Mesangial cell (primary cell): Measurements from ENCODE around the genes ANKDD1A, IGDCC4 and RPL4.

- RAMPAGE, long total RNA = no peak
These were observed 773 bp upstream of the PPIB start for GRCh38 chr15:64163638-64163951.

- RAMPAGE, long total RNA = no peak
These were observed 639 bp downstream of the CSNK1G1 start for GRCh38 chr15:64355137-64355931.

GRCh38 chr15:64674652-64675321, 100.6 kb downstream of the RBPMS2 start:
- RAMPAGE, long total RNA = no peak

DNA sequence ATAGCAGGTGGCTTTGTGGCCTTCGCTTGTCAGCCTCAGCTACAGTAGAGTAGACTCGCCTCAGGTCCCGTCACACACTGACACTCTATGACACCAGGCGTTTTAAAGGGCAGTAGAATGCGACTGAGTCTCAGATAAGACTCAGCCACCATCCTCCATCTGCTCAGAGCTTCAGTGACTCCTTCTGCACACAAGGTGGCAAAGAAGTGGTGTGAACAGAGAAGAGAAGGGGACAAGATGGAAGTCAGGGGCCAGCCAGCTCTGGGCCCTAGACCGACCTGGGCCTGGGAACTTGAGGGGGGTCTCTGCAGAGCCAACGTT, 12.8 kb downstream of the RBPMS2 start:
- RAMPAGE, long total RNA = no peak

- RAMPAGE, long total RNA = no peak
These were observed 5.5 kb upstream of the PLEKHO2 start for GRCh38 chr15:64836187-64836741.

DNA sequence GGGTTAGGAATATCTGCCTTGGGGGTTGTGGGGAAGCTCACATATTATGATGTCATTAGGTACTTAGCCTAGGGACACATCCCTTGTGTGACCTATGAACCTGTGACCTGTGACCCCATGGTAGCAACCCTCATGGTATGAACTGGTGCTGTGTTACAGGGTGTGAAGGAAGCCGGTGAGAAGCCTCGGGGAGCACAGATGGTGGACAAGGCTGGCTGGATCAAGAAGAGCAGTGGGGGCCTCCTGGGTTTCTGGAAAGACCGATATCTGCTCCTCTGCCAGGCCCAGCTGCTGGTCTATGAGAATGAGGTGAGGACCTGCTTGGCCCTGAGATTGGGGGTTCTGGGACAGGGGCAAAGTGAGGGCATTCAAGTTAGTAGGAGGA, 6.7 kb downstream of the PLEKHO2 start:
- RAMPAGE, long total RNA = no peak

DNA sequence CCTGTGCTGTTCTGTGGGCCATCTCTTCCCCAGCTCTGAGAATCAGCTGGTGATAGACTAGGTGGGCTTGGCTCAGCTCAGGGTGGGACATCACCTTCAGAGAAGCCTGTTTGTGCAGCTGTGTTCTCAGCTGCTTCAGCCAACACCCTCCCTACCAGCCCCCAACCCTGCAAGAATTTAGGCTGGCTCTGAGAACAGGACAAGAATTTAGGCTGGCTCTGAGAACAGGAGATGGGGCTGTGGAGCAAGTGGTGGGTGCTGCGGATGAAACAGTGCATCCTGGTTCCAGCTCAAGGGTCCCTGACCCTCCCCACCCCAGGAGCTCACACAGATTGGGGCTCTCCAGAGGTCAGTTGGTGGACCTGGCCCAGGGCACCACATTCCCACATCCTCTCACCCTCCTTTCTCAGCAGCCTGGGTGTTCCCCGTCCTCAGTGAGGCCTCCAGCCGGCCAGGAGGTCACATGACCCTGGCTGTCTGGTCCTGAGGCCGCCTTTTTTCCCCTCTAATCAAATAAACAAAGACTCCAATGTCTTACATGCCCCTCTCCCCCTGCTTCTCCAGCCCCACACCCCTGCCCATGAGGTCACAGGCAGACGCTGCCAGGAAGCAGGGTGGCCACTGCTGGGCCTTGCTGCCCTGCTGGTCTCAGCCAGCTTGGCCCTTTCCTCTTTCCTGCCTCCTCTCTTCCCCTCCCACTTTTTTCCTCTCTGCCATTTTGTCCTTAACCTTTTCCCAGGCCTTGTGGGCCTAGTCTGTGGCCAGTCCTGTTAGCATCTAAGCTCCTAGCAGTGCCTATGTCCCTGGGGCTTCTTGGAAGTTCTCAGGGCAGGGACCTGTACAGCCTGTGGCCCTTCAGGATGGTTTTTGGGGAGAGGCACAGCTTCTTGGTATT, 15.0 kb downstream of the PLEKHO2 start:
- RAMPAGE, long total RNA = no peak

GRCh38 chr15:64911221-64912699, at the start of gene ANKDD1A:
Gene ANKDD1A (plus strand): TSS chr15:64911902.
- RAMPAGE, long total RNA = no peak

DNA sequence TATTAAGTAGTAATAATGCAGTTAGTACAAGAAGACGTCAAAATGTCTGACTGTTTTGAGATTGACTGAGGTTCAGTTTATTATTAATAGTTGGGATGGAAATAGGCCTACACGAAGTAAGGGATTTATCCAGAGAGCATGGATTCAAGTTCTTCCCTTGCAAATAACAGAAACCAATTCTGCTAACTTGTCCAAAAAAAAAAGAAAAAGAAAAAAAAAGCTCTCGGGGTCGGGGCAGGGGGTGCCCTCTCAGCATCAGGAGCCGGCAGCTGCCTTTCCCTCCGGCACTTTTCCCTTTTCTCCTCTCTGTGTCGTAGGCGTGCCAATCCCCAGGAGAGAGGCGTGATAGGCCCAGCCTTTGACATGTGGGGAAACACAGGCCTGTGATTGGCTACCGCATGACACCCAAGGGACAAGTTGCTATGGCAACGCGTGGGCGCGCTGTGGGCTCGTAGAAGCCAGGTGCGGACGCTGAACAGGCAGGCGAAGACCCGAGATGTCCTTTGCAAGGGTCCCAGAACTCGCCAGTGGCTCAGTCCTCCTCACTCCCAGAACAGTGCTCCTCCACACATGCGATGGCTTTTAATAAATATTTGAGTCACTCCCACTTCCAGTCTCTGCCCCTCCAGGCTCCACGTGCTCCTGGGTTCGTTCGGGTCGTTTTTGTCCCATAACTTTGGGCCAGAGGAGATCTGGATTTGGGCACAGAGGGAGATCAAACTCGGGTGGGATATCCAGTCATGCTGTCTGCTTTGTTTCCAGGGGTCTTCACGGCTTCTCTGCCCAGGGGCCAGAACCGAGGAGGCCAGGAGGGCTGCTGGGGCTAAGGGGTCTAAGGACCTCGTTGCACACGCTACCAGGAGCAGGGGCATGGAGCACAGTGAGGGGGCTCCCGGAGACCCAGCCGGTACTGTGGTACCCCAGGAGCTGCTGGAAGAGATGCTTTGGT, 4.2 kb downstream of the SLC51B start:
- RAMPAGE, long total RNA = no peak

DNA sequence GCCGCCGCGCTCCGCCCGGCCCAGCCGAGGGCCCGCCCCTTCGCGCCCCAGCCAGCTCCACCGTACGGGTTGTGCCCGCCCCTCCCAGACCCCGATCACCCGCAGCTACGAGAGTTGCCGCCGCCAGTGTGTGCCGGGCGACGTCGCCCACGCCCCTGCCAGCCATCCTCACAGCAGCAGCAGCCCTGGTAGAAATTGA, 217 bp upstream of the PARP16 start:
- RAMPAGE, long total RNA = no peak

- RAMPAGE, long total RNA = no peak
These were observed 5.7 kb downstream of the IGDCC4 start for GRCh38 chr15:65416862-65417724.

- RAMPAGE, long total RNA = no peak
These were observed at the start of gene IGDCC4 for GRCh38 chr15:65422614-65423765. Gene IGDCC4 (minus strand): TSS chr15:65422947.

DNA sequence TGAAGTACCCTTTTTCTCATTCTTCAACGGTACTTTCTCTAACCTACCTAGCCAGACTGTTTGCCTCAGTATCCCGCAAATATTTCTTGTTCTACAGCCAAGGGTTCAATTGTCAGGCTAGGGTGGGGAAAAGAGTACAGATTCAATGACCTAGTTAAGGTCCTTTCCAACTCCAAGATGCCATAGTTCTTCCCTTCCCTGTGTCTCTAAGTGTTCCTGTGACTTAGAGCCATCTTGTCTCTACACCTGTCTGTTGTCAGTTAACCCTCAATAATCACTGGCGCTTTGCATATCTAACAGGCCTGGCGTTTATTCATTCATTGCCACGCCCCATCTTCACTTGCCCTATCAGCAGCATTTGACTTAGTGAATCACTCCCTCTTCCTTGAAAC, 1.0 kb upstream of the IGDCC4 start:
- RAMPAGE, long total RNA = no peak

- RAMPAGE, long total RNA = no peak
These were observed 2.3 kb downstream of the SLC24A1 start for GRCh38 chr15:65623877-65624533.

DNA sequence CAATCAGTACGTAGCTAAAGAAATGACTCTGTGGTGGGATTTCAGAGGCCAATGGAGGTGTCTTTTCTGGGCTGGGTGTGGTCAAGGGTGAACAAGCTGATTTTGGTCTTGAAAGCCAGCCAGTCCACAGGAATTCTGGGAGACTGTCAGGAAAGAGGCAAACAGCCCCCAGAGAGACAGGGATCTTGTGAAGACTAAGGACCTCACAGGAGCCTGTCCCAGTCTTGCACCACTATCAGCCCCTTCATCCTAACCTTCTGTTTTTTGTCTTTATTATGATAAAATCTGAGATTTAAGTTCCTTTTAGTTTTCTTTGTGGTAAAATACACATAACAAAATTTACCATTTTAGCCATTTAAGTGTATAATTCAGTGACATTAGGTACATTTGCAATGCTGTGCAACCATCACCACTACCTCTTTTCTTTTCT, 6.4 kb upstream of the RAB11A start:
- RAMPAGE, long total RNA = no peak

DNA sequence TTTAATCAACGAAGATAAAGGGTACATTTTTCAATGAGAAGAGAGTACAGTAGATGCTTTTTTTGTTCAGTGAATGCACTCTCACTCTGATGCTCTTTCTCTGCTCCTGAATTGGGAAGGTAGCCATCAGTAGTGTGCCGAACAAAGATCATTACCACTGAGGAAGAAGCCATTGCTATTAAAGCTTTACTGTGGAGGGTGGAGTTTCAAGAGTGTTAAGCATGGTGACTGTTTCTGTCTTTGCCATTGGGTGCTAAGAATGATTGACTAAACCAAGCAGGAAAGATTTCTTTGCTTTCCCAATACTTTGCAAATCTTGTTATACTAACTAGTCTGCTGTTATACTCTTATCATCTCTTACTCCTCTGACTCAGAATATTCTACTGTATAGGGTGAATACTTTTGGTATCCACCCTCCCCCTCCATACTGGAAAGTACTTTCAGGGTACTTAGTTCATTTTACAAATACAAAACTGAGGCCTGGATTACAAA, 1.6 kb downstream of the RAB11A start:
- RAMPAGE, long total RNA = no peak

- RAMPAGE, long total RNA = no peak
These were observed 9.5 kb downstream of the RAB11A start for GRCh38 chr15:65878820-65879082.

DNA sequence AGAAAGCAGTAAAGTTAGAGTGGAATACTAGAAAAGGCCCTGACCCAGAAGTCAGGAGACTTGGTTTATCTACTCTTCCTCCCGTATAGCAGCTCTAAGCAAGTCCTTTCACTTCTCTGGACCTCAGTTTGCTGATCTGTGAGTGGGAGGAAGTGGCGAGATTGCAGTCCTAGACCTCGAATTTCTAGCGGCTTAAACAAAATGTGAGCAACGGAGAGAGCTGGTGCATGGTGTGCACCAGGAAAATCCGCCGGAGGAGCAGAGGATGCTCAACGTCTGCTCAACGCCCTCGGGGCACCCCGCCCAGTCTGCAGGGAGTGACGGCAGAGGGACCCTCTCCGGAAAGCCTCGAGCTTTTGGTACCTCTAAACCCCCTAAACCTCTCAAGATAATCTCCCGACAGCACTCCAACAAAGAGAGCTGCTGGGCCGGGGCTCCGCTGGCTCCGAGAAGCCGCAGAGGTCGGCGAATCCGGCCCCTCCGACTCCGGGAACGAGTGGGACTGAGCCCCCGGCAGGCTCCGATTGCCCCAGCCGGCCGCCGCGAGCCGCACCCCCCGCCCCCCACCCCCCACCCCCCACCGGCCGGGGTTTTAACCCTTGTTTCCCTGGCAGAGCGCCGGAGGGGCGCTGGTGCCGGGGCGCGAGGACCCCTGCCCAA, 1.8 kb downstream of the MEGF11 start:
- RAMPAGE, long total RNA = no peak

DNA sequence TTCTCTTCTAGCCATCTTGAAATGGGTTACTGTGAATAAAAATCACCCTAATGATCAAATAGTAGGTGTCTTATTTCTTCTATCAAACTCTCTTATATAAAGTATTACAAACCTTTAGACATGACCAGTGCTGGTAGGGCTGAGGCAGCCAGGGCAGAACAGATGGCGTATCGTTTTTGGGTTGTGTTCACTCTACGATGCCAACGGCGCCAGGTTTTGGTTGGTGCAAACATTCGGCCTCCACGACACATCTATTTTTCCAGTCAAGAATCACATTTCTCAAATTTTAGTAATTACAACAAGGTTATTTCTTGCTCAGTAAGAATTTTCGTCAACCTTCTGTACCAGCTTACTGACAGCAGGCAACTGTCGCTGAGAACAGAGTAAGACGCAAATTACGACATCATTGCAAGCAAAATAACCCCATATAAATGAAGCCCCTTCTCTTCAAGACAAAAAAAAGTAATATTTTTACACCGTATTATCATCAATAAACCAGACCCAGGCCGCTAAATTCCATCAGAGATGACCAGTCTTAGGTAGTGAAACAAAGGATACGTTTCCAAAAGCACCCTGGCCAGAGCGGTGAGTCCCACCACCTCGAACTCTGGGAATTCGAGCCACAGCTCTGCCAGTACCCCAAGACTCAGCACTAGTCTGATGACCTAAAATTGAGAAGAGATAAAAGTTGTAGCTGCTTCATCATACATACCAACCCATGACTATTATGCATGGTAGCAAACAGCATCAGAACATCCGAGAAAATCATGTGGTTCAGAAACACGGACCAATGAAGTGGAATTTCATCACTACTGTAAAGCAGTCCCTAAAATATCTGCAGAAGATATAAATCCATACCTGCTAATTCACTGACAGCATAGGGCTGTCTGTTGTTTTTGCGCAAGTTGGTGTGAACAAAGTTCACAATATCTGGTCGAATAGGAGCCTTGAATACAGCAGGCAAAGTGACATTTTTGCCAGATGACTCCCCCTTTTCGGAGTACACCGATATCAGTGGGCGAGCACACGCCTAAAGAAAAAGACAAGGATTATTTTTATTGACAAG, 1.8 kb downstream of the RPL4 start:
- RAMPAGE, long total RNA = no peak

- RAMPAGE, long total RNA = start-site peak on the minus strand at chr15:66504816-66504842, 7,386 reads
These were observed at the start of gene RPL4 for GRCh38 chr15:66504294-66504985. Gene RPL4 (minus strand): TSS chr15:66504855.